Suprapubic skin (tissue), 4 donors: ENCODE data around the genes CD1B, CD1E, OR10R2, OR10Z1 and OR6K2.

DNA sequence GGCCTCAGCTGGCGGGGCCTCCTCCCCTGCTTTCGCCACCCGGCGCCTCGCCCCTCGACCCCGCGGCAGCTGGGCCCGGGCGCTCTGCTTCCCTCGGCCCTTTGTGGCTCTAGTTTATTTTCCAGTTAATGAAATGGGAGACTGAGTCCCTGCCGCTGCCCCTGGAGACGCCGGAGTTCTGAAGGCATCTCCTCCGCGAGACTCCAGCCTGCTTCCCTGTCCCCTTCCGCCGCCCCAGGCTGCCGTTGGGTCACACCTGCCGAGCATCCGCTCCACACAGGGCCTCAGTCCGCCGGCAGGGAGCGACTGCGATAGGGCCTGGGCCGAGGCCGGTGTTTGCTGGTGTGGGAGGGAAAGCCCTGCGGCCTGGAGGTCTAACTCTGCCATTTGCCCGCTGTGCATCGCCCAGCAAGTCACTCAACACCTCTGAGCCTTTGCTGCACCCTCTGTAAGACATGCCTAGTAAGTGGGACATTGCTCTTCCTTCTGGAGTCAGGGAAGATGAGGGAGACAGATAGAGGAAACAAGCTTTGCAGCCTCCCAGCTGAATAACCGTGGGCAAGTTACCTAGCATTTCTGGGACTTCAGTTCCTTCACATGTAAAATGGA is 14.4 kb upstream of the KIRREL1 start:
- PRO-cap, result no peak
- RAMPAGE, long total RNA, 4 experiments, result no peak in any of the 4 experiments

DNA sequence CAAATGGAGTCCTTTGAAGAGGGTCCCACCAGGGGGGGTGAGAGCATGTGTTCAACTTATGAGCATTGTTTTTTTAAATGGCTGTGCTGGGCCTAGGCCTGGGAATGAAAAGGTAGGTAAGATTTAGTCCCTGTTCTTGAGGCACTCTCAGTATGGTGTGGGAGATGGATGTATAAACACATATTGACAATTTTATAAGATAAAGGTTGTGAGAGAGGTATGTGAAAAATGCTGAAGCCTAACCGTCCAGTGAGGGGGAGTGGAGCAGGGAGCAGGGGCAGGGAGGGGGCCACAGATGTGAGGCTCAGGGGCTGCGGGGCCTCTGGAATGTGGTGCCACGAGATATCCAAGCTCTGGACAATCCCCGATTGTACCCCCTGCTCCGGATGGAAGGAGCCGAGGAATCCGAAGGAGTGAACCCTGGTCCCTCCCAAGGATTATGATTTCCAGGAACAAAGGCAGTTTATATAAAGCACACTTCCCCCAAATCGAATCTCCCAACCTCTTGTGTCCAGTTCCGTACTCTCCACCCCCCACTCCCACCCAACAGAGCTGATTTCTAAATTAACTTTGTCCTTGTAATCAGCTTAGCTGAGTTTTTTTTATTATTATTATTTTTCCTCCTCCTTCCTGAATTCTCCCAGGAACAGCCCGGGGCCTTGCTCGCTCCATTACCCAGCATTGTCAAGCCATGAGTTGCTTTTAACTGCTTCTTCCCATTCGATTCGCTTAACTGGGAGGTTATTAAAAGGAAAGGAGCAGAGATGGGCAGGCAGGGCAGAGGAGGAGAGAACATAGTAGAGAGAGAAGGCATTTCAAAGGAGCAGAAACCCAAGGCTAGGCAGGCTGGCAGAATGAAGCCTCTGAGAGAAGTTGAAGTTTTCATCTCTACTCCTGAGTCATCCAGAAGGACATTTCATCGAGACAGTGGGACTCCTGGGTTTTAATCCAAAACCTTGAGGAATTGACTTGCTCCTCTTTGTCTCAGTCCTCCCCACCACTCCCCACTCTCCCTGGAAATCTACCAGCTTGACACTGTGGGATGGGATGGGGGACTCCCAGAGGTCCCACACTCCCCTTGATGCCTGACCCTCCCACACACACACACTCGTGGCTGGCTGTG is 9.4 kb downstream of the KIRREL1 start:
- PRO-cap, result no peak
- RAMPAGE, long total RNA, 4 experiments, result no peak in any of the 4 experiments

- PRO-cap, result no peak
- RAMPAGE, long total RNA, 4 experiments, result no peak in any of the 4 experiments
Measured at GRCh38 chr1:158009447-158010055, 16.1 kb downstream of the KIRREL1 start.

DNA sequence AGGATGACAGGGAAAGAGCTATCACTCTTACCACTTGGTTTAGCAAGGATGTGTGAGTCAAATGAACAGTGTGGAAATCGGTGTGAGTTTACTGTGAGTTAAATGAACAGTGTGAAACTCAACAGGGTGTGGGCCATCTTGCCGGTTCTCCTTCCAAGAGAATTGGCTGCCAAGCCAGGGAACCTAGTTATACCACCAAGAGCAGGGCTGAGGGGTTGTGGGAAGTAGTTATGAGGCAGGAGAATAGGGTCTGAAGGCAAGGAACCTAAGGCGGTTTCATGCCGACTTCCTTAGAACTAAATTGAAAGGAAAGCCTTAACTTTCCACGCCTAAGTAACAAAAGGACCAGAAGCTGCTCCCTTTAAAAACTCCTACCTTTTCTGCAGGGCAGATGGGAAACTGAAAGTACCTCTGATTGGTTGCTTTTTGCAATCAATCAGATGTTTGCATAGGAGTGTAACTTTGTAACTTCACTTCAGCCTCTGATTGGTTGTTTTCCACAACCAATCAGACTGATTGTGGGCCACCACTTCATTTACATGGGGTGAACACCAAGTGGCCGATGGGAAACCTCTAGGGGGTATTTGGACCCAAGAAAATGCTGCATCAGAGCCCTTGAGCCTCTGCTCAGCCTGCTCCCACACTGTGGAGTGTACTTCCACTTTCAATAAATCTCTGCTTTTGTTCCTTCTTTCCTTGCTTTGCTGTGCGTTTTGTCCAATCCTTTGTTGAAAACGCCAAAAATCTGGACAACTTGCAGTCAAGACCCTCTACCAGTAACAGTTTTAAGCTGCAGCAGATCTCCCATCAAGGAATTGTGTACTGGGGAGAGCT is 19.7 kb upstream of the SMIM42 start:
- PRO-cap, result no peak
- RAMPAGE, long total RNA, 4 experiments, result no peak in any of the 4 experiments

- PRO-cap, result no peak
- RAMPAGE, long total RNA, 4 experiments, result no peak in any of the 4 experiments
Measured at GRCh38 chr1:158331431-158331876, at the start of gene CD1B. Gene CD1B (minus strand): TSS chr1:158331531.

DNA sequence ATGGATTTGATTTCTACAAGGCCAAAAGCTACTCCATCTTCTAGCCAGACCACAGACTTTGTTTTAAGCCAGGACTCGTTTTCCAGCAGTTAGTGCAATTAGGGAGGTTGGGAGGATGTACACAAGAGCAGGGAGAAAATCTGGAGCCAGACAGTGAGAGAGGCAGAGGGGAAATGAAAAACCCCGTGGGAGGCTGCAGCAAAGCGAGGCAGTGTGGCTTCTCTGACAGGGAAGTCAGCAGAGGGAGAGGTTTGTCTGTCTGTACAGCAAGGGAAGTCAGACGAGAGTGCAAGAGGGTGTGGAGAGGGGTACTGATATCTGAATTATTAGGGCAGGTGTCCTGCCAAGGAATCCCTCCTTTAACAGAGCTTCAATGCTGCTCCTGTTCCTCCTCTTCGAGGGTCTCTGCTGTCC is at the start of gene CD1E:
TSS of gene CD1E (plus strand) at position 279 of the 414 bp plus-strand sequence.
- PRO-cap, result no peak
- RAMPAGE, long total RNA, 4 experiments, result start-site peak on the plus strand in 4 of 4 experiments, centred at positions 214 to 275 of the sequence, 18 to 27 reads per replicate

- PRO-cap, result no peak
- RAMPAGE, long total RNA, 4 experiments, result no peak in any of the 4 experiments
Measured at GRCh38 chr1:158472041-158472433, at the start of gene OR10R2. Gene OR10R2 (plus strand): TSS chr1:158472220.

DNA sequence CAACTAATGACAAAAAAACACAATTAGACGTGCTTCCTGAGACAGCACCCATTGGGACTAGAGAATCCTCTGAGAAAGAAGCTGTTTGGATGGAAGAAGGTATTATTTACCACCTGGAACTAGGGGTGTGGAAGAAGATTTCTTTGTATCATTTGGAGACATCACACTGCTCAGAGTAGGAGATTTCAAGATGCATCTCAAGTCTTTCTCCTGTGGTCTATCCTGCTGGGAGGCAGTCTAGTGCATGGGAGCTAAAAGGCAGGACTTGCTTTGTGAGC is at the start of gene OR10Z1:
TSS of gene OR10Z1 (plus strand) at position 173 of the 278 bp plus-strand sequence.
- PRO-cap, result no peak
- RAMPAGE, long total RNA, 4 experiments, result no peak in any of the 4 experiments

DNA sequence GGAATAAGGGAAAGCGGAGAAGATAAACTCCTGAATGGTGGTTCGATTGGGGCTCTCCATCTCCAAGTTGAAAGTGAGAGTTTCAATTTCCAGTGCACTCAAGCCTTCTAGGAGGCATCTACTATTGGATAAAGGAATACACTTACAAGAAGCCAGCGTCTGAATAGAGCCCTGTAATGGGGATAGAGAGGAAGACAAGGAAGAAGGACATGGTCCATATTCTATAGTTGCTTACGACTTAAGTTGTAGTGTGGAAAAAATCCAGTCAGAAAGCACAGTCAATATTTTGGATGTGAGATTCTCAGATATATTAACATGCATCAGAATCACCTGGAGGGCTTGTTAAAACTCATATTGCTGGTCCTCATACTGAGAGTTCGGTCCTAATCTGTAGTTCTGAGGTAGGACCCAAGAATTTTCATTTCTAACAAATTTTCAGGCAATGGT is at the start of gene OR6K2:
TSS of gene OR6K2 (minus strand) at position 60 of the 447 bp plus-strand sequence.
- PRO-cap, result no peak
- RAMPAGE, long total RNA, 4 experiments, result no peak in any of the 4 experiments

DNA sequence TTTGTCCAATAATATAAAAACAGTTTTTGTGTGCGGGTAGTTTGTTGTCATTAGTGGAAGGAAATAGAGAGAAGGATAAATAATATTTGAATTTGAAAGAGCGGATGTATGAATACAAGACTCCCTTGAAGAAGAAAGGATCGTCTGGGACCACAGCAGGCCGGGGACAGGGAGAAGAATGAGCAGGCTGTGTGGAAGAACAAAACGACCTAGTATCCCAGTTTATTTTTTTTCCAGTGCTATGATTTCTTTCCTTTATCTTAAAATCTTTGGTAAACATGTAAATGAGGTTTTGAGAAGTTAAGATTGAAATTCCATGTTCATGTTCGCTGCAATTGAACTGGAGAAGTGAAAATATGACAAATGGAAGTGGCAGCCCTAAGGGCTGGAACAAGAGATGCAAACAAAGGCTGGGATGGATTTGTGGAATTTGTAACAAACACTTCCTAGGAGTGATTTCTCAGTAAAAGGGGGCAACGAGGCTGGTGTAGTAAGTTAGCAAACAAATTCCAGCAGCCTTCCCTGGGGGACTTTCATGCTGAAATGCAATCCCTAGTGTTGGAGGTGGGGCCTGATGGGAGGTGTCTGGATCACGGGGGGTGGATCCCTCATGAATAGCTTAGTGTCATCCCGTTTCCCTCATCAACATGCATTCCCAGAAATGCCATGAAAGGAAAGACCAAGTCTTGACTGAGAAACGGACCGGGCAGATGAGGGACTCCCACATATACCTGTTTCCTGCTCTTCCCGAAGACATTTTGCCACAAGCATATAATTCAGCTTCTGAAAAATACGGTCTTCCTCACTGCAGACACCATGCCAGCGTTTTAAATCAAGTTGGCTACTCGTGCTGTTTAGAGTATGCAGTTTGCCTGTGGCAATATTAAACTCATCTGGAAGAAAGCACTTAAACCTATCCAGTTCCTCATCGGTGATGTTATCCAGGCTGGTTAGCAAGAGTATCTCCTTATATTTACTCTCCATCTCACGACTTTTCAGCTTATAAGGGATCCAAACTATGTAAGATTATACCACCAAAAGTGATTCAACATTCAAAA is 2.9 kb downstream of the PYDC5 start:
- PRO-cap, result unidirectional peak, minus-strand start at position 180 of the sequence; bidirectional peak, plus-strand start at position 693 of the sequence, minus-strand start at position 423 of the sequence
- RAMPAGE, long total RNA, 4 experiments, result start-site peak on the plus strand in 3 of 4 experiments, centred at positions 657 to 677 of the sequence, 9 to 29 reads per replicate

- PRO-cap, result no peak
- RAMPAGE, long total RNA, 4 experiments, result no peak in any of the 4 experiments
Measured at GRCh38 chr1:159010876-159011463, 1.3 kb downstream of the IFI16 start.

DNA sequence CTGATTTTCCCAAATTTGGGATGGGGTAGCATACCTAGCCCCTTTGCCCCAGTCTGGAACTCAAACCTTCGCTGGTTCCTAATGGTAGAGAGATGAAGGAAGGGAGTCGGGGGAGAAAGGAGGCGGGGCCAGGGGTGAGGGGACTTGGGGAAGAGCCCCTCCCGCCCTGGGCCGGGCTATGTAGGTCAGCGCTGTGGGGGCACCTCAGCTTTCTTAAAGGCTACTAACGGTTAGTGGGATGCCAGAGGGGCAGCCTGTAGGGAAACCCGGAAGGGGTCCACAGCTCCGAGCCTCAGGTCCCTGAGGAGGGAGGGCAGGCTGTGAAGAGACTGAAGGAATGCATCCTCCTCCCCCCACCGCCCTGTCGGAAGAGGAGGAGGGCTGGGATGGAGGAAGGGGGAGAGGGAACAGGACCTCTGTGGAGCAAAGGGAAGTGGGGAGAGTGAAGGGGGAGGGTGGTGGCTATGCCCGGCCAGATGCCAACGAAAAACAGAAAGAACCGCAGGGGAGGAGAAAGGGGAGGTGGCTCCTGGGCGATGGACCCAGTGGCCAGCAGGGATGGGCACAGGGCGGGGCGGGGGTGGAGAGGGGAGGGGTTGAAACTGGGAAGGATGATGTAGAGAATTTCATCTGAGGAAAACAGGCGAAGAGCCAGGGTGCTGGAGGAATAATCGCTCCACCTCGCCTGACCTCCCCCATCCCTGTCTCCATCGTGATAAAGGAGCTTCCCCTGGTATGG is 1.4 kb downstream of the CADM3 start:
- PRO-cap, result no peak
- RAMPAGE, long total RNA, 4 experiments, result no peak in any of the 4 experiments

GRCh38 chr1:159556730-159557127 is 20.9 kb upstream of the OR10J5 start:
- PRO-cap, result no peak
- RAMPAGE, long total RNA, 4 experiments, result no peak in any of the 4 experiments

DNA sequence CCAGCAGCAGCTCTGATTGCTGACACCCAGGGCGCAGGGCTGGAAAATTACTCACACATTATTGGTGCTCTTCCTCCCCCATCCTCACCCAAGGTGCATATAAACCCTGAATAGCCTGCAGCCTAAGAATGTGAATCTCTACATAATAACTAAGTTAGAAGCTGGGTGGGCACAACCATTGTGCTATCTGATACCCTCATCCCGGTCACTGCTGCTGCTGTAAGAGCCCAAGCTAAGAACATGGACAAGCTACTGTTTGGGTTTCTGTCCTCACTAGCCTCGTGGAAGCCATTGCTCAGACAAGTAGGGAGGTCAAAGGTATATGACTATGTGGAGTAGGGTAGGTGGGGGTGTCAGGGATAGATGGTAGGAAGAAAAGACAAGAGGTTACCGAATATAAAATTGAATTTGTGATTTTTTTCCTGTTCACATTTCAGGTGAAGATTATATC is 21.3 kb upstream of the OR10J5 start:
- PRO-cap, result no peak
- RAMPAGE, long total RNA, 4 experiments, result no peak in any of the 4 experiments

DNA sequence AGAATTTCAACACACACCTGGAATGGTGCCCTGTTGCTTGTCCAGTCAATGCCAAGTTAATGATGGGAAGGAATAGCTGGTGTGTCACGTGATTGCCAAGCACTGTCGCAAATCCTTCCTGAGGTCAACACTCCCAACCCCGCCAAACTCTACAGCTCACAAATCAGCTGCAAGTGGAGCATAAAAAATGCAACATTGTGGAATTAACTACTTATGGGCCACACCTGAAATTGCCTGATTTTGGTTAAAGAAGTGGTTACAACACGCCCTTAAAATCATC is 28.5 kb upstream of the DUSP23 start:
- PRO-cap, result no peak
- RAMPAGE, long total RNA, 4 experiments, result no peak in any of the 4 experiments

GRCh38 chr1:159779004-159779445 is 1.7 kb upstream of the DUSP23 start:
- PRO-cap, result no peak
- RAMPAGE, long total RNA, 4 experiments, result no peak in any of the 4 experiments

- PRO-cap, result no peak
- RAMPAGE, long total RNA, 4 experiments, result no peak in any of the 4 experiments
Measured at GRCh38 chr1:159779446-159780104, 1.2 kb upstream of the DUSP23 start.

DNA sequence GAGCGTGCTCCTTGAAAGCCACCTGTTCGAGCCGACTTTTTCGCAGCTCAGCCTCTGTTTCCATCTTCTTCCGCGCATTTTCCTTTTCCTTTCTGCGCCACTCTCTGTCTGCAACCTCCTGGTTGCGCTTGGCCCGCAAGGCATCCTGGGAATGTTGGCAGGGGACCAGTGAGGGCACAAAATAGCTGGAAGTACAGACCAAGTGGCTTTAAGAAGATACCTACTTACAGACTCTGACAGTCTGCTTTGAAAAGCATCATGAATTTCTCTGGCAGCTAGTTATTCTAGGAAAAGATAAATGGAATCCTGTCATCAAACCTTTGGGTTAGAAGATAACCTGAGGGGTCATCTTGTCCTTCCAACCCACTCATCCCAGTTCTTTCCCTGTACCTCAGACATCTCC is 14.1 kb upstream of the VSIG8 start:
- PRO-cap, result no peak
- RAMPAGE, long total RNA, 4 experiments, result no peak in any of the 4 experiments

GRCh38 chr1:160084057-160084641 is 2.8 kb downstream of the KCNJ9 start:
- PRO-cap, result no peak
- RAMPAGE, long total RNA, 4 experiments, result no peak in any of the 4 experiments

- PRO-cap, result no peak
- RAMPAGE, long total RNA, 4 experiments, result no peak in any of the 4 experiments
Measured at GRCh38 chr1:160092116-160092819, 6.2 kb downstream of the IGSF8 start.